BJ (cell line): ENCODE measurements around a stretch of chr5.

GRCh38 chr5:95768738-95769038 lies 37.6 kb downstream of the RHOBTB3 start:
- CAGE, long polyA plus RNA = no peak
- RRBS = no CpG with 5 or more reads among the region's 8 CpGs

- CAGE, long polyA plus RNA = no peak
- RRBS = no CpG with 5 or more reads among the region's 2 CpGs
Observed at GRCh38 chr5:95803925-95804339, 18.6 kb downstream of the GLRX start.

DNA sequence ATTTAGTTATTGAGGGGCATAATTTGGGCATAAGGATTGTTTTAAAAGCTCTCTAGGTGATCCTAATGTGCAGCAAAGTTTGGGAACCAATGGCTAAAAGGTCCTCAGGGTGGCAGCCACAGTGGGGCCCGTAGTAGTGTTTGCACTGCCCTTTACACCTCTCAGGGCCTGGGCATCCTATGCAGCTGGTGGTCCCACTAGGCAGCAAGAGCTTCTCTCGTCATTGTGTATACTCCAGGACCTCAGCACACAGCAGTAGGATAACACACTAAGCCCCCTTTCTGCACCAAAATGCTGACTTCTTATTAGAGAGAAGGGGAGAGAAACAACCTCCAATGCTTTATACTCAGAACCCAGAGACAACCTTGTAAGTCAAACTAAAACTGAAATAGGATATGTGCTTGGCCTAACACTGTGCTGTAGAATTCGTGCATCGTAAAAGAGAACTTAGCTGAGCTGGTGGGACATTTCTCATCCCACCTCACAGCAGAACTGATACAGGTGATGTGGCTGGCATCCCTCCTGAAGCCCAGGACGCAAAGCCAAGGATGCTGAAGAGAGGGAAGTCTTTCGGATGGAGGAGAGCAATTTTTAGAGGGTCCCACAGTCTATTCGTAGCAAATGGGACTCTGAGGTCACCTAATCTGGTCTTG lies 1.2 kb downstream of the GLRX start:
- CAGE, long polyA plus RNA = no peak
- RRBS = no CpG with 5 or more reads among the region's 7 CpGs

DNA sequence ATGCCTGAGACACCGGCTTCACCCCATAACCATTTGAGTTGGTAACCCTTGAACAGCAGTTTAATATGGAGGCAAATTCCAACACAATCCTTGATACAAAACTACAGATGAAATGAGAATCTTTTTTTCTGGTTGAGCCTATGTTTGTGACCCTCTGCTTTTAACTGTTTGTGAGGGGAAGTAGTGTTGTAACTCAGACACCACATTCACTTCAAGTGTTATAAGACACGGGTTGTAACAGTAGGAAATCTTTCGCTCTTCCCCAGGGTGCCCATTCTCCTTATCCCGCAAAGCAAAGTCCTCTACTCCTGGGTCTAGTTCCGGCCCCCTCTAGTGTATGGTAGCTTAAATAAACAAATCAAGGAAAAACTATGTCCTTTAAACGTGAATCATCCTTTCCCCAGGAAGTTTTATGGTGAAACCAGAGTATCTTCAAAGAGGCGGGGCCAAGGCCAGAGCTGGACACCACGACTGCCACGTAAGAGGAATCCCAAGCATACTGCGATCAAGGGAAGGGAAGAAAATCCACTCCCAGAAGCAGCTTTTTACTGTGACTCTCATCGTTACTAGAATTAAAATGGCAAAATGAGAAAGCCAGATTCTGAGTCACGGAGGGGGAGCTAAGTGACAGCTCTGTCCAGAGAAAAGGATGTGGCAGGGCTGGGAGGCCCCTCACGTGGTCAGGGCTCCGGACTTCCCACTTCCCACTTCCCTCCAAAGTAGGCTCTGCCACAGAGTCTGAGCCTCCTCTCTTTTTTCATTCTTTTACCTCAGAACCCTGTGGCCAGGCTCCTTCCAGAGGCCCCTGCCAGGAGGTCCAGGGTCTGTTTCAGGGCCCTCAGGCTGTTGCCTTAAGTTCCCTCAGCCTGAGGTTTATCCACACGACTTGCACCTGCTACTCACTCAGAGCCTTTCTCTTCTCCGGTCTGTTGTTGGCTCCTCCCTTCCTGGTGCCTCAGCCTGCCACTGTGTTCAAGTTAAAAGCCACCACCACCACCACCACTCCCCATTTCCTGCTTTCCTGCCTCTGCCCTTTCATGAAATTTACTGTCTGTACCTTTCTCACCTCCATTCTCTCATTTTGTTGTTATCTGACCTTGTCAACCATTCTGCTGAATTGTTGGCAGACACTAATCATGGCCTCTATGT lies 1.3 kb upstream of the GLRX start:
- CAGE, long polyA plus RNA = no peak
- RRBS = no CpG with 5 or more reads among the region's 16 CpGs

DNA sequence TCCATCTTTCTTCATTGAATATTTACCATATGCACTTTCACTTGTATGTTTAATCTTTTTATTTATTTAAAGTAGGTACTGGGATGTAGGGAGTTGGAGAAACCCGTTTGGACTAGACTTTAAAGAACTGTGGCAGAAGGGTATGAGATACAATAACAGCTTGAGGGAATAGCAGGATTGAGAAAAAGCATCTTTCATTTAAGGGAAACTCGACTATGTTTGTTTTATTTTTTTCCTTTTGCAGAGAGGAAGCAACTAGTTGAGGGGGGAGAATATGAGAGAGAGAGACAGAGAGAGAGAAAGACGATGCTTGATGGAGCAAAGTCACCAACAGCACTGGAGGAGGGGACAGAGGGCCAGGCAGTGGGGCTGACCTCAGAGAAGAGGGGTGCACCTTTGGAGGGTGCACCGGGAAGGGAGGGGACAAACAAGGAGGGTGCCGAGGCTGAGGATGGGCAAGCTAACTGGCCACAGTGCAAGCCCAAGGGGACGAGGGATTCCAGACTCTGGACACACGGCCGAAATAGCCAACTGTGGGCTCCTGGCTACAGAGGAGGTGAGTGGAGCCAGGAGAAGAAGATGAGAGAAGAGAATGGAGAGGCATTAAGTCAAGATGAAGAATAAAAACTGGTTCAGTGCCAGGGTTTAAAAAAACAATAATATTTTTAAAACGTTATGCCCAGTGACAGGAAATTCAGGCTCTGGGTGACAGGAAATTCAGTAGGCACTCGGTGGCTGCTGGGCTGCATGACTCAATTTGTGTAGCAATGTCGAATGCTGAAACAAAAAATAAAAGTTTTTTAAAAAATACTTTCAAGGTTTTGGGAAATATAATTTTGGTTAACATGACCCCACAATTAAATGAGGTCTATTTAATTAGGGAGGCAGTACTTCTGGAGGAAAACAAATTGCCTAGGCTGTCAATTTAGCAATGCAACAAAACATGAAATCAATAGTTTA lies 13.2 kb upstream of the GLRX start:
- CAGE, long polyA plus RNA = no peak
- RRBS = no CpG with 5 or more reads among the region's 11 CpGs

DNA sequence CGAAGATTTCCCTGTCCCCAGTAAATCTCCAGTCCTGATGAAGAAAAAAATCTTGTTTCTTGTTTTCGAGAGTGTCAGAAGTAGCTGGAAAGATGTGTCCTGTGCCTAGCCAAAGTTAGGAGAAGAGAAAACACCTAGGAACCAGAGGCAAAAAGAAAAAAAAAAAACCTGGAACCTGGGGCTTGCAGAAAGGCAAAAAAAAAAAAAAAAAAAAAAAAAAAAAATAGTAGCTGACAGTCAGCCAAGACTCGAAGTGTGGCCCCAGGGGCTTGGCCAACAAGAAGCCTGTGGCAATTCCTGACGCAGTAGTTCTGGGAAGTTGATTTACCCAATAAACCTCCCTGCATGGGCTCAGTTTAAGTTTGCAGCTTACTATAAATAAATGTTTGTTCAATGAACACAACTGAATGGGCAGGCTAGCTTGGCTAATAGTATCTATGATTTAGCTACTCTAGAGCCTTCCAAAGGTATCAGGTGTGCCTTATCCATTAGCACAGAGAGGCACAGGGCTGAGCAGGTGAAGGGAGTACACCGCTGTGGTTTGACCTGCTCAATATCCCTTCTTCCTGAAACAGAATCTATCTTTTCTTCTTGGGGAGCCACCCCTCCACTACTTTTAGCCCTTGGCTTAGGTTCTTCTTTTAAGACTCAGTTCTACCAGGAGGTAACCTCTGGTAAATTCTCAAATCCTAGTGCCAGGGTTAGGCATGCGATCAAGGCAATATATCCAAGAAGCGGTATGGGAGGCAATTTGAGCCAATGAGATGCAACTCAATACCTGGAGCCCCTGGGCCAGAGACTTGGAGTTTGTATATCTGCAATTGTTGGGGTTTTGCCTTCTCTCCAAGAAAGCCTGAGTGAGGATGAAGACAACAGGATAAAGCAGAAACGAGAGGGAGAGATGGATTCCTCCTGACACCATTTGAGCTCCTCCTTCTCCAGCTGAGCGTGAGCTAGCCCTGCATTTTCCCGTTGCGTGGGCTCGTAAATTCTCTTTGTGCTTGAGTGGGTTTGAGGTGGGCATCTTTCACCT lies 21.4 kb upstream of the GLRX start:
- CAGE, long polyA plus RNA = no peak
- RRBS = no CpG with 5 or more reads among the region's 12 CpGs

- CAGE, long polyA plus RNA = no peak
- RRBS = no CpG with 5 or more reads among the region's 14 CpGs
Observed at GRCh38 chr5:95852057-95852574, 29.6 kb upstream of the GLRX start.

GRCh38 chr5:95858552-95859720 lies 36.4 kb upstream of the GLRX start:
- CAGE, long polyA plus RNA = no peak
- RRBS = no CpG with 5 or more reads among the region's 31 CpGs

GRCh38 chr5:95881577-95882439 lies 59.3 kb upstream of the GLRX start:
- CAGE, long polyA plus RNA = no peak
- RRBS = no CpG with 5 or more reads among the region's 9 CpGs

DNA sequence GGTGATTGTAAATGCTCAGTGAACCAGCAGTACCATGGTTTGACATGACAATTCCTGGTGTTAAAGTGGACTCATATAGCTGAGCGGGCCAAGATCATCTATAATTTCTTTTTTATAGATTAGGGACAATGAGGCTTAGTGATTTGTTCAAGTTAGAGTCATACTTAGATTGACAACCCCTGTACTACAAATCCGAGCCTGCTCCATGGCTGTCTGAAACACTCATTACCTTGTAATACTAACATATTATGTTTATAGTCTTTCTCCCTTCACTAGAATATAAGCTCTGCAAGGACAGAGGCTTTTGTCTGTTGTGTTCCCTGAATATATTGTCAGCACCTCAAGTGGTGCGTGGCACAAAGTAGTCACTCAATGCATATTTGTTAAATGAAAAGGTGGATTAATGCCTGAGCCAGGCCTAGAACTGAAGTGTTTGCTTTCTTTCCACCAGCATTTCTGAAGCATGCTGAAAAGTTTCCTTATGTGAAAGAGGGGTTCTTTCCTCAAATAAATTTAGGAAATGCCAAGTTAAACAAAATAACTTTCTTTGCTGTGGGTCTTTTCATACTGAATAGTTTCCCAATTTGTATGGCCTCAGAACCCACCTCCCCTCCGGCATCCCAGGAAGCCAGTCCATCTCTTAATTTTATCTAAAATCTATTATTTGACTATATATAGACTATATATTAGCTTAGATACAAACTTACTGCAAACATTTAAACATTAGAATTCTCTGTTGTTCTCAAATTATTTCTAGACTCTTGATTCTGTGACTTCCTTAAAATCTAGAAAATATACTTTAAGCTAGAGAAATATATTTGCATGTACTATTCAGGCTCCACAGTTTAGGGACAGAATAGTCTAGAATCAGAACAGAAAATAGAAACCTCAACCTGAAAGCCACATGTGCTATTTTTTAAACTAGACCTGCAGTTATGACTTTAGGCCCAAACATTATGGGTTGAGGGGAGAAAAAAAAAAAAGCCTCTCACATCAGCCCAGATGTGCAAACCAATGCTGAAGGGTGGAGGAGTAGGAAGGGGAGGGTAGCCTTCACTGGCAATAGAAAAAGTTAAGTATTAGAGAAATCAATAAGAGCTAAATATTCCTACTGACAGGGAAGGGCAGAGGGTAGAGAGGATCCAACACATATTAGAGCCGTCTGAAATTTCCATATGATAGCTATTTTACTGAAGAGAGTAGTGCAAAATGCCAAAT lies 36.0 kb downstream of the ELL2 start:
- CAGE, long polyA plus RNA = no peak
- RRBS = no CpG with 5 or more reads among the region's 5 CpGs

DNA sequence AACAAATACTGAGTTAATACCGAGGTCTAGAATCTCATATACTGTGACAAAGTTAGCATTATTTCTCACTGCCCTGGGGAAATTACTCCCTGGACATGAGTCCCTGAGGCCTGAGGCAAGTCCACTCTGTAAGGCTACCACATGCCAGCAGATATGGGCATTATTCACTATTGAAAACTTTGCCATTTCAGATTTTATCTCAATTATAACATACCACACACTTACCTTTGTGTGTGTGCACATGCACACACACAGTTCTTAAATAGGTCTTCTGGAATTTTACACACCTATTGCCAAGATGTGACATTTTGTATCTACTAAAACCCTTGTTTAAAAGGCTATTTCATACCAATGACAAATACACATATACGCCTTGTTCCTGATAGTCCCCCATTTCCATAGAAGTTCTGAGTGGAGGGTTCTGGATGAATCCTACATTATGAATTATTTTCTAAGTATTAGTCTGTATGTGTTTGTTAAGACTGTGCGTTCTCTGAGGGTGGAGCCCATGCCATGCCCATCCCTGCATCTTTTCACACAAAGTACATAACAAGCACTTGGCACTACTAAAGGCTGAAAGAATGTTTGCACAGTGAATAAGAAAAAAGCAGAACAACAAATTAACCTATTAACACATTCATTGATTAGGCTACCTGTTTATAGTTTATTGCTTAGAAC lies 22.7 kb downstream of the ELL2 start:
- CAGE, long polyA plus RNA = no peak
- RRBS = no CpG with 5 or more reads among the region's 3 CpGs

DNA sequence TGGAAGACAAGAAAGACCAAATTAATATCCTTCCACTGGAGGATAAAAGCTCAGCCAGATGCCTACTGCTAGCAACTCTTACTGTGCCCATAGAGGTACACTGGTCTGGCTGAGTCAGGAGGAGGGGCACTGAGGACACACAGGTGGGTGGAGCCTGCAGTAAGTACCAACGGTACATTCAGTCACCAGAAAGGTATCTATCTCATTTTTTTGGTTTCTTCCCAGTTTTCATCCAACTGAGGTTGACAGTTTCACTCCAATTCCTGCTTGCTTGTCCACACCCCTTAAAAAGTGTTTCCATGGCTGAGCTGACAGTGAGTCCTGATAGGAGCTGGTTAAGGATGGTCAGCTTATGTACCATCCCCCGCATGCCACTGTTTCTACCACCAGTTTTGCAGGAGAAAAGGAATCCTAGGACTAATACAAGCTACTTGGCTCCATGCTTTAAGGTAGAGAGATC lies 3.3 kb downstream of the ELL2 start:
- CAGE, long polyA plus RNA = no peak
- RRBS = no CpG with 5 or more reads among the region's 2 CpGs

DNA sequence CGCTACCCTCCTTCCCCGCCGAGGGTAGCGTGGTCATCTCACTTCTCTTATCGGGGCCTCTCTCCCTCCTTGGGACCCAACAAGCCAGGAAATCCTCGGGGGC lies 606 bp downstream of the ELL2 start:
- CAGE, long polyA plus RNA = no peak
- RRBS = no CpG with 5 or more reads among the region's 6 CpGs

DNA sequence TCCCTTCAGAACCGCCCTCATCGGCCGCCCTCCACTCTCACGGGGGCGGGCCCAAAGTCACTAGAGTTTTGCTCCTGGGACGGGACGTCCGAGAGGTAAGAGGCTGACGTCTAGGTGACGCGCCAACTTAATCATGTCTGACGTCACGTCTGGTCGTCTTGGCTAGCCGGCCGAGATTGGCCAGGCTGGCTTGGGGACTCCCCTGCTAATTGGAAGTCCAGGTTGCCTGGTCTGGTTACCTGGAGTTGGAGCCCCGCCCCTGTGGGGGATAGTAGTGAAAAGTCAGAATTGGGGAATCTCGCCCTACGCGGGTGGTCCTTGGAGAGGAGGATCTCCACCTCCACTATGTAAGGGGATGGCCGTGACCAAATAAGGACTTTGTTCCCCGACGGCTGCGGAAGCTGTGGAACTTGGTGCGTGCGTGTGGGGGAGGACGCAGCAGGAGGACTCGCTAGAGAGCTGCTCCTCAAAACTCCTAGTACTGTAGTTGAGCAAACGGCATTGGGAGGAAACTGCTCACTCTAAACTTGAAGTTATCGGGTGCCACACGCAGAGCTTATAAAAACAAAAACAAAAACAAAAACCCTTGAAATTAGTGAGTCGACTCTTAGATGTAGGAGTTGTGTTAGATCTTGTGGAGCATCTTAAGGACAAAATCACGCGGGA lies 424 bp upstream of the ELL2 start:
- CAGE, long polyA plus RNA = no peak
- RRBS = no CpG with 5 or more reads among the region's 34 CpGs

DNA sequence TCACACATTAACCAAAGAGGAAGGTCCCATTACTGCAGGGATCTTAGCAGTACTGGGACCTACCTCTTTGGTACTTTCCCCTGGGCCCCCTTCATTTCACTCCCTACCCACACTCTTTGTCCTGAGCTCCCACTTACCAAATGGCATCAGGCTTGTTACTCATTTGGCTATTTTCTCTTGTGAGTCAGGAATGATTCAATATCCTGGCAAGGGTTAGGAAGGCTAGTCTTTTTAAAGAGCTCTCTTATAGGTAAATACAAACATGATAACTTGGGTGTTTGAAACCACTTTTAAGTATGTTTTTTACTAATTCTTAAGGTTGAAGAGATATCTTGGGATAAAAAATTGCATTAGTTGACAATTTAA lies 117.5 kb upstream of the ELL2 start:
- CAGE, long polyA plus RNA = no peak

DNA sequence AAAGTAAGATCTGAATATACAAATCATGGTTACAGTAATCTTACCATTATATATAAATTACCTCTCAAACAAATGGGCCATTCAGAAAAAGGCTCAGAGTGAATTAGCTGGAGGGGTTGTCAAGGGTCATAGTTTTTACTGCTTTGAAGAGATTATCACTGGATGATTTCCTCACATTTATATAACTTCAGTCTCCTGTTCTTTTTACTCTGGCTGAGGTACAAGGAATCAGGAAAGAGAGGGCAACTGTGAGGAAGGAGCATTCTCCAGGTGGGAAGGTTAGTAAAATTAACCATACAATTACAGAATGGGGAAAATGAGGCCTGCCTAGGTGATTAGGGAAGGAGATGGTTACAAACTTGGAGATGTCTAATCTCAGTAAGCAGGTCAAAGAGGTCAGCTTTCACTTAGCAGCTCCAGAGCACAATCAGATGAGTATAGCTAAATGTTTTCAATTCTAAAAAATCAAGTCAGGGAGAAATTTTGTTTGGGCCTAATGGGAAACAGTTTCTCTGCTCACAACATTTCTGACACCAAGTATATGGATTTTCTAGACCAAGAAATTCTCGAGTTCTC lies 148.8 kb upstream of the ELL2 start:
- CAGE, long polyA plus RNA = no peak
- RRBS = no CpG with 5 or more reads among the region's 1 CpG

GRCh38 chr5:96125205-96126097 lies 163.8 kb upstream of the ELL2 start:
- CAGE, long polyA plus RNA = no peak
- RRBS = no CpG with 5 or more reads among the region's 5 CpGs

- CAGE, long polyA plus RNA = no peak
- RRBS = no CpG with 5 or more reads among the region's 5 CpGs
Observed at GRCh38 chr5:96226784-96227229, 206.2 kb downstream of the PCSK1 start.

DNA sequence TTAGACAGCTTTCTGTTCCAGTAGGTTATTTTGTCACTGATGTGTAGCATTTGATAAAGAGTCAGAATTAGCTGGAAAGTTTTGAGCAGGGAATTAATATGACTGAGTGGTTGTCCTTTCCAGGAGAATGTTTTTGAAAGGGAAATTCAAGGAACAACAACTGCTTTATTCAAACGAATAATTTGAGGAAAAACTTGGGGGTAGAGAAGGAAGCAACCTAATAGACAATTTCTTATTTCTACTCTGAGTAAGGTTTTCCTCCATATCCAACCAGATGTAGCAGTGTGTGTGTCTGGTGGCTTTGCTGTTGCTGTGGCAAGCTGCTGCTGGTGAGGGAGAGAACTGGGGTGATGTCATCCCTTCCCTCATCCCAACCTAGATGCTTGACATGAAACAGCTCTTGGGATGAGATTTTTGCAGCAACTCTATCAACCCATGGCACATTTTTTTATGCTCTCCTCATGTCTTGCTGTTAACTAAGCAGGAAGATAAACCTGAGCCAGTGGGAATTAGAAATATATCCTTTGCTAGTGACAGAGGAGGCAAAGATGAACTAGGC lies 135.8 kb downstream of the PCSK1 start:
- CAGE, long polyA plus RNA = no peak
- RRBS = no CpG with 5 or more reads among the region's 1 CpG

GRCh38 chr5:96431528-96431983 lies 1.5 kb downstream of the PCSK1 start:
- CAGE, long polyA plus RNA = no peak
- RRBS = no CpG with 5 or more reads among the region's 19 CpGs